ENCODE measurements around the genes PHF1 and CUTA.

DNA sequence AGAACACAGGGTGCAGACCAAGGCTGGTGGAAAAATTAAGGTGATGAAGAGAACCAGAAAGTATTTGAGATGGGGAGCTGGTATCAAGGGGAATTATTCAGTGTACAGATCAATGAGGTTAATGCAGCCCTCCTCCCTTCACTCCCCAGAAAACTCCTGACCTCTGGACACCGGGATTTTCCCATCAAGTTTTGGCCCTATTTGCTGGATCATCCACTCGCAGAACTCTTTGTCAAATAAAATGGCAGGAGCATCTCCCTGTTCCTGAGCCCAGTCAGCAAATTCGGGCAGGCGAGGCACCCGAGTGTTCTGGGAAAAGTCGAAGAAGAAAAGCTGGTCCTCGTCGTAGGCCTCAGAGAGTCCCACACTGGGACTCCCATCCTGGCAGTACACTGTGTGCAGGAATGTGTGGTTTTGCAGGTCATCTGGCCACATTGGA lies 2.5 kb downstream of the HLA-DMA start:
- RRBS, result no CpG with 5 or more reads among the region's 8 CpGs

- RRBS, result no CpG with 5 or more reads among the region's 9 CpGs
Observed at GRCh38 chr6:32966967-32967927, 1.1 kb upstream of the BRD2 start.

DNA sequence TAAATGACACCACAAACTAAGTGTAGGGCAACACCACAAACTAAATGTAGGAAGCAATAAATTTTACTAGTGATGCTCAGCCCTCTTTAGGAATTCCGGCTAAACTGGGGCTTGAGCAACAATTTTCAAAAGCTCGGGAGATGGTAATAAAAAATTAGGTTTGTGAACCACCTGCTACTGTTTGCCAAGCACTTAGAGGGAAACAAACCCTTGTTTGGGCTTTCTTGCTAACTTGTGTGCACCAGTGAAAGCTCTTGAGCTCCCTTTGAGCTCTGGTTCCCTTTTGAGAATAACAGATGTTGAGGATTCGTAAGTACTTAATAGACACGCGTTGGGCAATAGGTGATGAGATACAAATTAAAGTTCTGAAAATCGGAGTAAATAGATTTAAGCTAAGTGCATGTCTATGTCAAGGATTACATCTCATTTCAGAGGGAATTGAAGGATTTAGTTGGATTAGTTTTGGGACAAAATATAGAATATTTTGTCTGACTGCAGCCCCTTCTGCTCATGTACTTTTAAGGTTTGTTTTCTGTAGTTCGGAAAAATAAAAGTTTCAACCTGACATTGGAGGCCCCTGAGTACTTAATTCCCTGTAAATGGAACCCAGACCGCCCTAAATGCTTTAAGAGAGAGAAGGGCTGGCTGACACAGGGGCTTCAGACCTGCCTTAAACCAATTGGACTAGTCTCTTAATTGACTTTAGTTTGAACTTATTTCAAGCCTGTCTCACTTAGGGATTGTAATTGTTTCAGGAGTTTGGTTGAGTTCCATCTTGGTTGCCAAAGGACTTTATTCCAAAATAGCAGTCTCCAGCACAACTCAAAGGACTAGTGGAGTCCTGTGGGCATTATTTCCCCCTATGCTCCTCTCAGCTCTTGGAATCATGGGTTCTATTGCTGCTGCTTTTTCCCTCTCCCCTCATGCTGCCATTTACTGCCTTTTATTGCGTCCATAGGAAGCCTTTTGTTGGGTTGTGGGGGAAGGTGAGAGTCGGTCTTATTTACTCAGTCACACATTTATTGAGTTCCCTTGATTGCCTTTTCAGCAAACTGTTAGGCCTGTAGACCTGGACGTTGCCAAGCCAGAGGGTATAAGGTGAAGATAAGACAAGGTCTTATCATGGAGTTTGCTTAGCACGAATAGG lies 14.3 kb downstream of the BRD2 start:
- RRBS, result no CpG with 5 or more reads among the region's 12 CpGs

DNA sequence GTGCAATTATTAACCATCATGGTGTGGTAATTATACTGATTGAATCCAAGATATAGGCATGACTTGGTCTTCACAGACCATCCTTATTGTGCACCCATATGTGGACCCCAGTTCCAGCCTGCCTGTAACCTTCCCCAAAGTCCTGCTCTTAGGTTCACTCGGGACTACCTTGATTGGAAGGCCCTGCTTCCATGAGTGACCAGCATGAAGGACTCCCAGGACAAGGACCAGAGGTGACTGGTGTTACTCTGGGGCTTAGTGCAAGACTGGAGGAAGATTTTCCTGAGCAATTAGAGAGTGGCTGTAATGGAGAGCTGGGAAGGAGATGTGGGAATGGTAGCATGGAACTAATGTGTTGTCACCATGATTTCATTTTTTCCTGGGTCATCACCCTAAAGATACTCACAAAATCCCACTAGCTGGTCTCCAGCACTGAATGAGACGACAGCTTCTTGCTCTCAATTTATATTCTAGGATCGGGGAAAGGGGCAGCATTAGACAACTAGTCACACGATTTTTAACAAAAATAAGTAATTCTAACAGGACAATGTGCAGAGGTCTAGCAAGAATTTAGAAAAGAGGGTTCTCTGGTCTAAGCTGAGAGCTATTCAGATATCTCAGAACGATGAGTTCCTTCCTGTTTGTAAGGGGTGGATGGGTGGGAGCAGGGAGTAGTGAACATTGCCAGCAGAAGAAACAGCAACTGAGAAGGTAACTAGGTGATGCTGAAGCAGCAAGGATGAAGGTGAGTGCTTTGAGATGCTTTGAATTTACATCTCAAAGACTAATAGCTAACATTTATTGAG lies 15.3 kb downstream of the BRD2 start:
- RRBS, result no CpG with 5 or more reads among the region's 5 CpGs

DNA sequence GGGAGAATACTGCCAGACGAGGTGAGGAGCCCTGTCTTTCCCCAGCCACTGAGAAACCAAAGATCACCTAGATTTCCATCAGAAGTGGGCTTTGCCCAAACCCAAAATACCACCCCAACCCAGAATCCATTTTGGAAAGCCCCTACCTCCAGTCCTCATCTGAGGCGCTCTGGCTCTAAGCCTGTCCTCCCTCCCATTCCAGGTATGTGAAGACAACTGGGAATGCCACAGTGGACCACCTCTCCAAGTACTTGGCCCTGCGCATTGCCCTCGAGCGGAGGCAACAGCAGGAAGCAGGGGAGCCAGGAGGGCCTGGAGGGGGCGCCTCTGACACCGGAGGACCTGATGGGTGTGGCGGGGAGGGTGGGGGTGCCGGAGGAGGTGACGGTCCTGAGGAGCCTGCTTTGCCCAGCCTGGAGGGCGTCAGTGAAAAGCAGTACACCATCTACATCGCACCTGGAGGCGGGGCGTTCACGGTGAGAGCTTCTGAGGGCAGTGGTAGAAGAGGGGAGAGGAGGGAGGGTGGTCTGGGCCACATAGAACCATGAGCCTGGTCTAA lies 3.3 kb downstream of the RING1 start:
- RRBS, result no CpG with 5 or more reads among the region's 15 CpGs

GRCh38 chr6:33287909-33288602 lies 983 bp downstream of the WDR46 start:
- RRBS, result no CpG with 5 or more reads among the region's 8 CpGs

DNA sequence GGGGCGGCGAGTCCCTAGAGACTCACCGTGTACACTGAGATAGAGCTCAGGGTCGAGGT lies 381 bp downstream of the TAPBP start:
- RRBS, result no CpG with 5 or more reads among the region's 4 CpGs

GRCh38 chr6:33410957-33411412 lies at the start of gene PHF1:
TSS of gene PHF1 (plus strand) at chr6:33411014.
- RRBS, result 3% methylated on average over 27 of the region's 45 CpGs

GRCh38 chr6:33417788-33418566 lies at the start of gene CUTA:
TSS of gene CUTA (minus strand) at chr6:33418107.
- RRBS, result no CpG with 5 or more reads among the region's 51 CpGs

- RRBS, result no CpG with 5 or more reads among the region's 19 CpGs
Observed at GRCh38 chr6:33443838-33444826, 10.2 kb upstream of the ZBTB9 start.

- RRBS, result no CpG with 5 or more reads among the region's 11 CpGs
Observed at GRCh38 chr6:33599250-33600017, 19.4 kb upstream of the BAK1 start.

GRCh38 chr6:33610591-33612023 lies 10.0 kb upstream of the ITPR3 start:
- RRBS, result 61% methylated on average over 3 of the region's 26 CpGs

DNA sequence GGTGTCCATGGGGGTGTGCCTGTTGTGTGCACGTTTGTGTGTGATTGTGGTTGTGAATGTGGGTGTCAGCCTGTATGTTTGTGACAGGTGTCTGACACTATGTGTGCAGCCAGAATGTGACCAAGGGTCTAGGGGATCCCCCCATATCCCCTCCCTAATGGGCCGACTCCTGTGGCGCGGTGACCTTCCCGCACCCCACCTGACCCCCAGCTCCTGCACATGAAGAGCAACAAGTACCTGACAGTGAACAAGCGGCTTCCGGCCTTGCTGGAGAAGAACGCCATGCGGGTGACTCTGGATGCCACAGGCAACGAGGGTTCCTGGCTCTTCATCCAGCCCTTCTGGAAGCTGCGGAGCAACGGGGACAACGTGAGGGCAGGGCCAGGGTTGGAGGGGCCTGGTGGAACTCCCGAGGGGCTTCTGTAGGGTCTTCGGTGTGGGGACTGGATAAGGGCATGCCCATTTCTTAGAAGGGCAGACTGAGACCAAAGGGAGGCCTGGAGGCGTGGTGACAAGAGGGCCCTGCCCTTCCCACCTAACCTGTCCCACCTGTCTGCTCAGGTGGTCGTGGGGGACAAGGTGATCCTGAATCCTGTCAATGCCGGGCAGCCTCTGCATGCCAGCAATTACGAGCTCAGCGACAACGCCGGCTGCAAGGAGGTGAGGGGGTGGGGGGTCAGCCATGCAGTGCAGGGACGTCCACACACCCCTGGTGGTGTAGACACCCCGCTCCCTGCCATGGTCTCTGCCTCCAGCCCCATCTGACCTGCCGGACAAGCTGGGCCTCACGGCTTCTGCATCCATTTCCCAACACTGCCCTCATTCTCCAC lies 37.6 kb downstream of the ITPR3 start:
- RRBS, result 82% methylated on average over 7 of the region's 26 CpGs

DNA sequence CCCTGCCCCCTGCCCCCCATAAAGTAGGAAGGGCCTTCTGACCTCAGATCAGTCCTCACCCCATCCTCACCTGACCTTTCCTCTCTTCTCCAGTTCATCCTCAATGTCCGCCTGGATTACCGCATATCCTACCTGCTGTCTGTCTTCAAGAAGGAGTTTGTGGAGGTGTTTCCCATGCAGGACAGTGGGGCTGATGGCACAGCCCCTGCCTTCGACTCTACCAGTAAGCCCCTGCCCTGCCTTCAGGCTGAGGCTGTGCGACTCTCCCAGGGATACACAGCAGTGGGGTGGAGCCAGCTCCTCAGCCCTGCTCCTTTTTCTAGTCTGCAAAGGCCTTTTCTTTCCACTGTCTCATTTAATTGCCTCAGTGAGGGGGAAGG lies 38.0 kb downstream of the UQCC2 start:
- RRBS, result no CpG with 5 or more reads among the region's 4 CpGs

DNA sequence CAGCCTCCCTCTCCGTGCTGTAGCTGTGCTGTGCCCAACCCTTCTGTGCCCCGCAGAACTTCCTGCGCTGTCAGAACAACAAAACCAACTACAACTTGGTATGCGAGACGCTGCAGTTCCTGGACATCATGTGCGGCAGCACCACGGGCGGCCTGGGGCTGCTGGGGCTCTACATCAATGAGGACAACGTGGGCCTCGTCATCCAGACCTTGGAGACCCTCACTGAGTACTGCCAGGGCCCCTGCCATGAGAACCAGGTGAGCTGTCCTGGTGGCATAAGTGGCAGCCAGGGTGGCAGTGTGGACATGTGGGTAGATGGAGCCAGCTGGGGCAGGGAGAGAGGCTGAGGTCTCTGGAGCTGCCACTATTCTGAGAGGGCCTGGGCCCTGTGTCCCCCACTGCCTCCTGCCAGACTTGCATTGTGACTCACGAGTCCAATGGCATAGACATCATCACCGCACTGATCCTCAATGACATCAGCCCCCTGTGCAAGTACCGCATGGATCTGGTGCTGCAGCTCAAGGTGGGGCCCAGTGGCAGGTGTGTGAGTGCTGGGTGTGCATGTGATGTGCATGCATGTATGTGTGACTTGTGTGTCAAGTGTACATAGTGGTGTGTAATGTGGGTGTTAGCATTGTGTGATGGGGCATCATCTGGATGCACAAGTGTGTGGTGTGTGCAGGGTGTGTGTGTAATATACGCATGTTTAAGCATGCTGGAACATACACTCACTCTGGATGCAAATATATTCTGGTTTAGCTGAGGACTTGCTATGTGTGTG lies 25.3 kb downstream of the UQCC2 start:
- RRBS, result no CpG with 5 or more reads among the region's 14 CpGs

DNA sequence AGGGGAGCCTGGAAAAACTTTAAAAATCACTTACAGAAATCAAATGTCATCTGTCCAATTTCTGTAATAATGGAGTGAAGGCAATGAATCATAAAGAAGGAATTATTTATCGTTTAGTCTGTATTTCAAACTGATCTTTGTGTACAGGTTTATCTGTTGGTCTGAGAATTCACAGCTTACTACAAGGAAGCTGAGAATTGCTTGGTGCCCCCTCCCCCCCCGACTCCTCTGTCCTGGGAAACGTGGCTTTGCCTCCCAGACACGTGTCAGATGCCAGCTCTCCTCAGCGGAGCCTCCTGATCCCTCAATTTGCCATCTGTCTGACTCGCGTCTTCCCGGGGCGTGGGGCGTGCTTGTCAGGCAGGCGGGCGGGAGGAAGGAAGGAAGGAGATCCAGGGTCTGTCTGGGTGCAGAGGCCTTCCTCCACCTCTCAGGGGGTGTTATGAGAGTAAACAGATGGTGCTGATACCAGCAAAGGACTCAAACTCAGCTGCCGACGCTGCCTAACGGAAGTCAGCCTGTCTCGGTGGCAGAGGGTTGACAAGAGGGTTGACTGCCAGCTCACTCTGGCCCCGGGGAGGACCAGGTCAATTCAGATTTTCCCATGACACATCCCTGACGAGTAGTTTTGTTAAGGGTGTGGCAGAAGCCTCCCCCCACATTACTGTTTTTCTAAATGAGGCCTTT lies 17.2 kb downstream of the UQCC2 start:
- RRBS, result no CpG with 5 or more reads among the region's 18 CpGs

GRCh38 chr6:33716830-33717800 lies 5.6 kb upstream of the UQCC2 start:
- RRBS, result no CpG with 5 or more reads among the region's 15 CpGs

DNA sequence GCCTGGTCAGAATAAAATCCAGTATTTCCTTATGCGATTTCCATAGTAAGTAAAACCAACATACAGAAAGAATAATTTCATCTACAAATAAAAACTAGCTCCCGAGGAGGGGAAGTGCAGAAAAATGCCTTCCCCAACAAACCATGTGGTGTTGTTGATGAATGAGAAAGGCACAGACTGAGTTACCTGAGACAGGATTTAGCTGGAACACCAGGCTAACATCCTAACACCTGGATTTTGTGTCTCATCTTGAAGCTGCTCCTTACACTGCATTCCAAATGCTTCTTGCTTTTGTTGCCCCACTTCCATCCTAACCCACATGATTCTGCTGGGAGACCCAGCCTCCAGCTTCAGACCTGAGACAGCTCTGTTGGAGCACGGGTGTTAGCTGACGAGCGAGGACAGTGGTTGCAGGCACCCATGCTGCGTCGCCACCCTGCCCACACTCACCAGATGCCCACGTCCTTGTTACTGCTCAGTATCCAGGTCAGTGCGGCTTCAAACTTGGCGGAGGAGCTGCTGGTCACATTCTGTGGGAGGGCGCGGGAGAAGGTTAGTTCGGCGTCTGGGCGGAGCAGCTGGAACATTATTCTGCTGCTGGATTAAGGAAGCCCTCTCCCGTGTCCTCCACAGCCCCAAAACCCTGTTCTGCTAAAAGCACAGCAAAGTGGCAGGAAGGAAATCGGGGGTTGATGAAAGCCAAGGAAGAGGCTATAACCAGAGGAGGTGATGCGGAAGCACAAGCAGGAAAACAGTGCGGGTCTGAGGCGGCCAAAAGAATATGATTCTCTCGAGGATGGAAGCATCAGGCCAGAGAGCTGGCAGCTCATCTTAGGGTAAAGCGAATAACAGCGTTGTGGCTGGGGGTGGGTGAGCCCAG lies 9.0 kb downstream of the LEMD2 start:
- RRBS, result no CpG with 5 or more reads among the region's 23 CpGs

DNA sequence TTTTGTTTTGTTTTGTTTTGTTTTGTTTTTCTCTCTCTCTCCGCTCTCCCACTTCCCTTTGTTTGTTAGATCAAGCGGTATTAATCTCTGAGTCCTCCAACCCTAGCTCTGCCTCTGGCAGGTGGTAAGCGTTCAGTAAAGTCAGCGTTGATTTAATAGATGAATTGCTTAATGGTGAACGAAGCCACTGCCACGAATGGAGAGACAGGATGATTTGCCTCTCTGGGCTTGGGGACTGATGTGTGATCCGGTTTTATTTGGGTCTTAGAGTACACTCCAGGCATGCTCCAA lies 349 bp upstream of the LEMD2 start:
- RRBS, result no CpG with 5 or more reads among the region's 7 CpGs

All from aortic smooth muscle cell (primary cell).